MCF 10A (cell line): ENCODE data around the gene NMT2.

DNA sequence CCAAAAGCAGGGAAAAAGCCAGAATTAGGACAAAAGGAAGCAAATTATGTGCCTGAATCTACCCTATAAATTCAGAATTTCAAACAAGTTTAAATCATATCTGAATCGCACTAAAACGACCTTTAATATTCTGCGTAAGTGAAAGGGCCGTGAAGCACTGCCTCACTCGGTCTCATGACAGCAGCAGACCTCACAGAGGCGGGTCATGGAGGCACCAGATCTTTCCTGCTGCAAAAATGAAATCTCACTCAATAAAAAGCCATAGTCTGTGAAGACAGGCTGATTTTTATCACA lies 8.2 kb downstream of the SEPHS1 start:
- PRO-cap, result no peak
- RRBS, result no CpG with 5 or more reads among the region's 6 CpGs

- PRO-cap, result bidirectional peak, plus-strand start at chr10:13410285, minus-strand start at chr10:13410156
- RRBS, result no CpG with 5 or more reads among the region's 14 CpGs
These were observed 61.7 kb upstream of the SEPHS1 start for GRCh38 chr10:13409690-13410367.

DNA sequence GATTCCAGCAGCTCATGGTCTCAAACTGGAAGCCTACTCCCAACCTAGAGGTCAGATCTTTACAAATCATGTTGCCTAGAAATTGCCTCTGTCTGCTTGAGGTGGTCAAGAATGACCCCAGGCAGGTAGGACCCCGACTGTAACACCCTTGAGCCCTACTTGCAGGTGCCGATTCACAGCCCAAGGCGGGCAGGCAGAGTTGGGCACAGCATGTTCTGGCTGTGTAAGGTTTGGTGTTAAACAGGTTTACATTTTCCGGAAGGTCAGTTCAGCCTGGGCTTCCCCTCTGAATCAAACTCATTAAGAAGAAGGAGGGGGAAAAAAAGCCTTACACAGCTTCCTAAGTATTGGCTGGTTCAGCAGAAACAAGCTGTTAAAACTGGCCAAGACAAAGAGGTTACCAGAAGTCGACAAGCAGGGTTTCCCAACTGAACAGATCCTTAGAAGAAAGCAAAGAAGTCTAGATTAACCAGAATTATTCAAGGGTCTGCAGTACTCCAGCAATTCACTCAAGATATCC lies 132.6 kb downstream of the PRPF18 start:
- PRO-cap, result no peak
- RRBS, result no CpG with 5 or more reads among the region's 5 CpGs

- PRO-cap, result no peak
- RRBS, result no CpG with 5 or more reads among the region's 11 CpGs
These were observed 299.0 kb downstream of the PRPF18 start for GRCh38 chr10:13885661-13886224.

DNA sequence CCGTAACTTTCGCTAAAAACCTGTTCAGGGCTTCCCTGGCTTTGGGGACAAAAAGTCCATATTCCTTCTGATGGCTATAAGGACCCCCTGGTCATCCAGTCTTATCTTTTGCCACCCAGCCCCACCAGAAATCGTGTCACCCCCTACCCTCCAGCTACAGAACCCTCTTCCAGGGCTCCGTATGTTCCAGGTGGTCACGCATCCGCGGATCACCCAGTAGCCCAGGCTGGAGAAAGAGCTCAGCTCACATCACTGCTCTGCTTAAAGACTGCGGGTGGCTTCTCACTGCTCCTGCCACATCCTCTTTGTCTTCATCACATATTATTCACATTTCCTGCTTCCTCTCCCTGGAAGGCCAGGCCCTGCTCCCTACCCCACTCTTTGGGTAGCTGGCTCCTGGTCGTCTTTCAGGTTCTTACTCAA lies 307.5 kb downstream of the PRPF18 start:
- PRO-cap, result no peak
- RRBS, result no CpG with 5 or more reads among the region's 9 CpGs

GRCh38 chr10:14520341-14521471 lies 190.0 kb upstream of the FRMD4A start:
- PRO-cap, result no peak
- RRBS, result no CpG with 5 or more reads among the region's 11 CpGs

GRCh38 chr10:14521724-14522086 lies 191.0 kb upstream of the FRMD4A start:
- PRO-cap, result no peak
- RRBS, result no CpG with 5 or more reads among the region's 6 CpGs

DNA sequence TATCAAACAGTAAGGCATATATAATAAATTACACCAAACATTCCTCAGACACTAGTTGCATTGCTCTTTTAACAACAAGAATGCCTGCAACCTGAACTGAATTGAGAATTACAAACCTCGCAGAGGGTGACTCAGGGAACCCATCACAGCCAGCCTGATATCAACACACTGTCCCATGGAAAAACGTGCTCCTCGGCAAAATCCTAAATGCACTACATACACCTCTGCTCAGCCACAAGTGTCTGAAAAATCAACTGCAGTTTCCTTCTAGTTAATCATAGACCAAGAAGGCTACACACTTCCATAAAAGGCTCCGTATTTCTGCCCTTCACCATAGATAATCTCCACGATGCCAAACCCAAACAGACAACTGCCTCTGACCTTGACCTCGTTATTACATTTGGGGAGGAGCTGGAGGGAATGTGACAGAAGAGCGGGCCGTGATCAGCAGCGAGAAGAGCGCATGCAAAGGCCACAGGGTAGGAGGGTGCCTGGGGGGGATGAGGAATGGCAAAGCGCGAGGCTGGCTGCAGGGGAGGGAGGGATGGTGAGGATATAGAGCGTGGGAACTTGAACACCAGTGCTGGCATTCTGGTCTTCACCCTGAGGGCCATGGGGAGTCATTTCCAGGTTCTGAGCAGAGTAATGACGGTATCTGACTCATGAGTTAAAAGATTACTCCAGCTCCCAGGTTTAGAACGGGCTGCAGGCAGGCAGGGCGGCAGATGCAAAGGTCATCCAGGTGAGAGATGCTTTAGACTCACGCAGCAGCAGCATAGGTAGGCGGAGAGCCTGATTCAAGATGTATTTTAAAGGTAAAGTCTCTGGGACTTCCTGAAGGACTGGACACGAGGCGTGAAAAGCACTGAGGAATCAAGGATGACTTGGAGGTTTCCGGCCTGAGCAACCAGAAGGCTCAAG lies 202.0 kb upstream of the FRMD4A start:
- PRO-cap, result no peak
- RRBS, result no CpG with 5 or more reads among the region's 21 CpGs

- PRO-cap, result no peak
- RRBS, result no CpG with 5 or more reads among the region's 13 CpGs
These were observed 214.6 kb downstream of the FAM107B start for GRCh38 chr10:14559923-14560734.

- PRO-cap, result no peak
- RRBS, result no CpG with 5 or more reads among the region's 2 CpGs
These were observed 211.2 kb downstream of the FAM107B start for GRCh38 chr10:14563596-14563872.

DNA sequence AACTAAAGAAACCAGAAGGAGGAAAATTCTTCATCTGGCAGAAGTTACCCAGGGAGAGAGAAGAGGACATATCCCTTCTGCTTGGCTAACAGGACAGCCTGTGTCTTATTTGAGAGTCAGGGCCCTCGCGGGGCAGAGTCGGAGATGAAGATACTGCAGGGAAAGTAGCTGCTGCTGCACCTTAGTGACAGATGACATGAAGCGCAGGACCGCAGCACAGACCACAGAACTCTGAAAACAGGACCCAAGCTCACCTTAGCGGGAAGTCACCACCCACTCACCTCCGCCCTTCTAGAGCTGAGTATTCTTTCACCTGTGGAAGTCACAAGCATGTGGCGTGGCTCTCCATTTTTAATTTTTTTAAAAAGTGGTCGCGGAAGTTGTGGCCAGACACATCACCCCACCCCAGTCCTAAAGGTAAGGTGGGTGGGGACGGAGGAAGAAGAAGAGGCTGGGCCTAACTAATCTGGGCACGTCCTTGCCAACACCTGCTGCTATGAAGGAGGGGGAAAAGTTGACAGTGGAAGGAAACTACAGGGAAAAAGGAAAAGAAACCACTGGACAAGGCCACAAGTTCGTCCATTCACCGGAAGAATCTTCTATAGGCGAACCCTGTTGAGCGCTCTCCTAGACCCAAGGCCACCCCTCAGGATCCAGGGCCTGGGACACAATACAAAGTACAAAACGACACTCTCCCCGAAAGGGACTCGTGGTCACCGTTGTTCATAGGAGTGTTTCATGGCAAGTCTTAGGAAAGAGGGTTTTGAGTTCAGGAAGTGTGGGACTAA lies 191.3 kb downstream of the FAM107B start:
- PRO-cap, result no peak
- RRBS, result no CpG with 5 or more reads among the region's 20 CpGs

DNA sequence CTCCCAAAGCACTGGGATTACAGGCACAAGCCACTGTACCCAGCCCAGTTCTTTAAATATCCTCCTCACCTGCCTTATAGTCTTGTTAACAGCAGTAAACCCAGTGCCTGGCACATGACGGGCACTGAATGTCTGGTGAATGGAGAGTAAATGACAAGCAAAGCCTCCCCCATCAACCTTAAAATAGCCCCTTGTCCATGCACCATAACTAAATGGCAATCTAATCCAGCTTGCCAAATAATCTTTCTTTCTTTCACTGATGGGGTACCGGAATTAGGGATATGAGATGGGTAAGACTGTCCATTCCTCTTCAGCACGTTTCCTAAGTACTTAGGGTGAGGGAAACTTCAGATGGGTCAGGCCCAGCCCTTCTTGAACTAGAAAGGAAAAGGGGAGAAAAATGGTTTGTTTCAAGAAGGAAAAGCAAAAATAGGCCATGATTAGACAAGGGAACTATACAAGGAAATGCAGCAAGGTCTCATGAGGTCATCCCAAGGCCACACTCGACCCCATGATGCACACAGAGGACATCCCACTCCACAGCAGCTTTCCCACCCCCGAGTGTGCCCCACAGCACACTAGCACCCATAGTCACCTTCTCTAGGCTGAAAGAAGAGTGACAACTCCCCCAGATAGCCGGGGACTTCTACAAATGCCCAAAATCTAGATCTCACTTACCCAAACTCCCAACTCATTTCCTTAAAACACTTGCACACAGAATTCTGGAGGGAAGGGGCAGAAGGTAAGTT lies 173.5 kb downstream of the FAM107B start:
- PRO-cap, result no peak
- RRBS, result no CpG with 5 or more reads among the region's 6 CpGs

GRCh38 chr10:14674260-14674849 lies 100.3 kb downstream of the FAM107B start:
- PRO-cap, result no peak
- RRBS, result no CpG with 5 or more reads among the region's 5 CpGs

- PRO-cap, result no peak
- RRBS, result no CpG with 5 or more reads among the region's 15 CpGs
These were observed 5.4 kb downstream of the HSPA14 start for GRCh38 chr10:14843416-14843993.

- PRO-cap, result no peak
- RRBS, result 82% methylated on average over 3 of the region's 14 CpGs
These were observed 1.8 kb upstream of the SUV39H2 start for GRCh38 chr10:14876659-14877481.

GRCh38 chr10:15084467-15085225 lies 3.9 kb downstream of the ACBD7 start:
- PRO-cap, result bidirectional peak, plus-strand start at chr10:15084865, minus-strand start at chr10:15084579
- RRBS, result no CpG with 5 or more reads among the region's 12 CpGs

DNA sequence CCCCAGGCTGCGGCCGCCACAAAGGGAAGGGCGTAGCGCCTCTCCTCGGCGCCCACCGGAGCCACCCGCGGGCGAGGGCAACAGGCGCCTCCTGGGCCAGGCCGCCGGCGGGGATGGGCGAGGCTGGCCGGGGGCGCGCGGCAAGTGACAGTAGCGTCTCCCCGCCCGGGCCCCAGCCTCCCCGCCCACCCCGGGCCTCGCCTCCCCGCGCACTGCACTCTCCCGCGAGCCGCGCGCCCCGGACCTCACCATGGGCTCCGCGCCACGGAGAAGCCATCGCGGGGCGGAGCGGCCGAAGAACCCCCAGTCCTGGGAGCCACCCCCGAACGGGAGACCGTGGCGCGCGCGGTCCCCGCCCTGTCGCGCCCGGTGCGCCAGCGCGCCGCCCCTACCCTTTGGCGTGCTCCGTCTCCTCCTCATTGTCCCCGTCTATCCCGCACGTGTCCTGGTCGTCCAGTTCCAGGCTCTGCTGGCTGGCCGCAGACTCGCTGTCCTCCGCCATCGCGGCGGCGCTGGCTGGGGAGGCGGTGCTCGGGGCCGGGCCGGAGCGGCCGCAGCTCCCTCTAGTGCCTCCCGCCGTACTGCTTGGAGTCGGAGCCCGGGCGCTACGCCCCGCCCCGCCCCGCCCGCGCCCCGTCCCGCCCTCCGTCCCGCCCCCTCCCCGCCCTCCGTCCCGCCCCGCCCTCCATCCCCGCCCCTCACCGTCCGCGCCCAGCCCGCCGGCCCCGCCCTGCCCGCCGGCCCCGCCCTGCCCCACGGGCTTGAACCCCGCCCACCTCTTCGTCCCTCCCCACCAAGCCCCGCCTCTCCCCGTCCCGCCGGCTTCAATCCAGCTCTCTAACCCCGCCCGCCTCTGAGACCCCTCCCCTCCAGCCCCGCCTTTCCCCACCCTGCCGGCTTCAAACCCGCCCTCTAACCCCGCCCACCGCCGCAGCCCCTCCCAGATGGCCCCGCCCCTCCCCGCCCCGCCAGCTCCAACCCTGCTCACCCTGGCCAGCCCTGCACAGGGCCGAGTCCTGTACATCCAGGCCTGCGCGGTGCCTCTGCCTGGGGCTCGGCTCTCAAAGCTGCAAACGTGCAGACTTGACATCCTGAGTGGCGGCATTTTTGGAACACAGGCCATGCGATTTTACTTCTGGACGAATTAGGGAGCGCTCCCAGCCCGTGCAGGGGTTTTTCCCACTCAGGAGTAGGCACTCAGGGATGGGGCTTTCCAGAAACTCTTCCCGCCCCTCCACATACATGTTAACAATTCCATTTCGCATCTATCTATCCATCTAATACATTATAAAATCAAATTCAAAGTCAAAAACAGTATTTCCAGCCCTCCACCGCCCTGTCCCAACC lies at the start of gene NMT2:
TSS of gene NMT2 (minus strand) at position 583 of the 1,347 bp plus-strand sequence.
- PRO-cap, result bidirectional peak, plus-strand start at position 470 of the sequence, minus-strand start at position 583 of the sequence; bidirectional peak, plus-strand start at position 1,004 of the sequence, minus-strand start at position 855 of the sequence
- RRBS, result under 1% methylated on average over 43 of the region's 135 CpGs

GRCh38 chr10:16440296-16440967 lies 3.6 kb downstream of the PTER start:
- PRO-cap, result no peak
- RRBS, result no CpG with 5 or more reads among the region's 14 CpGs

- PRO-cap, result no peak
- RRBS, result no CpG with 5 or more reads among the region's 8 CpGs
These were observed 71.1 kb upstream of the C1QL3 start for GRCh38 chr10:16592541-16593353.

GRCh38 chr10:16669603-16670009 lies 147.6 kb downstream of the RSU1 start:
- PRO-cap, result no peak
- RRBS, result no CpG with 5 or more reads among the region's 3 CpGs